Breast (tissue), 4 donors: Measurements from ENCODE around the gene SLC35E3.

- PRO-cap, 3 experiments = no peak in any of the 3 experiments
- RRBS = no CpG with 5 or more reads among the region's 4 CpGs
Observed at GRCh38 chr12:66849667-66850172, 170.8 kb upstream of the GRIP1 start.

GRCh38 chr12:67268231-67268991 lies 747 bp upstream of the CAND1 start:
- PRO-cap, 3 experiments = peak in 3 of 3 experiments; most common plus-strand start chr12:67268913 (in 3); most common minus-strand start chr12:67268782 (in 3)
- RRBS = no CpG with 5 or more reads among the region's 25 CpGs

GRCh38 chr12:67269074-67269198 lies 222 bp upstream of the CAND1 start:
- PRO-cap, 3 experiments = peak in 3 of 3 experiments; most common minus-strand start chr12:67269143 (in 2)
- RRBS = no CpG with 5 or more reads among the region's 6 CpGs

DNA sequence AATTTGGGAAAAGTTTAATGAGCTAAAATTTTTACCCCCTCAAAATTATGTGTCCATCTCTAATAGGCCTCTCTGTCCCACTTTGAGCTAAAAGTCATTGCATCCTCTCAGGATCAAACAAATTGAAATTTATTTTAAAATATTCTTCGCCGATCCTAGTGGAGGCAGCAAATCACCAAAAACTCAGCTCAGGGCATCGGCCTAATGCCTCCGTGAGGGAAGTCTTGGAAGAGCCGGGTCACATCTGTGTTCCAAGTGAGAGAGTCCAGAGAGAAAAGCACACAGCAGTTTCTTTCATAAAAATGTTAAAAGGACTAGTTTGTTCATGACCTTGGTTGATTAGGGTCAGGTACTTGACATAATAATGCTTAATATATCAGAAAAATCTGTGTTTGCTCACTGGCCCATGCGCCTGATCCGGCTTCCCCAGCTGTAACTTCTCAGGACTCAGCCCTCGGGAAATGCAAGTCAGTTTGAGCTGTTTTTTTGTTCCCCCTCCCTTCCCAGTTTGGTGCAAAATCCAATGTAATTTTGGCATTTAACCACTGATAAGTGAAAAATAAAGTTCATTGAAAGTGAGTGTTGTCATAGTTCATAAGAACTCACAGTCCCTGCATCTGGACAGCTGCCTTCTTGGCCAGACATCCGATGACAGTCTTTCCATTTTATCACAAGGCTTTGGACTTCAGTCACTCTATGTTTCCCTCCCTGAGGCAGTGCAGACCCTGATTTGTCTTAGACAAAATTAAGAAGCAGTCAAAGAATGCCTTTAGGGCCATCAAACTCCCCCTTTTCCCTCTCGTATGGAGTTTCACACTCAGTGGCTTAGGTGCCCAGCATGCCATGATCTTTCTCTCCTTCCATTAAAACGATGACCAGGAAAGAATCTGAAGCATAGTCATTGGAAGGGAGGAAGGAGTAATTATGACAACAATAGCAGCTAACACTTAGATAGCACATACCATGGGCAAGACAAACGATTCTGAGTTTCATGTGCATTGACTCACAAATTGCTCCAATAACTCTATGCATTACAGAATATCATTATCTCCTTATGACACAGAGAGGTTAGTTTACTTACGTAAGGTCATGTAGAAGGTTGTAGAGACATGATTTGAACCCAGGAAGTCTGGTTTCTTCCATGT lies 161.8 kb downstream of the CAND1 start:
- PRO-cap, 3 experiments = no peak in any of the 3 experiments
- RRBS = no CpG with 5 or more reads among the region's 13 CpGs

DNA sequence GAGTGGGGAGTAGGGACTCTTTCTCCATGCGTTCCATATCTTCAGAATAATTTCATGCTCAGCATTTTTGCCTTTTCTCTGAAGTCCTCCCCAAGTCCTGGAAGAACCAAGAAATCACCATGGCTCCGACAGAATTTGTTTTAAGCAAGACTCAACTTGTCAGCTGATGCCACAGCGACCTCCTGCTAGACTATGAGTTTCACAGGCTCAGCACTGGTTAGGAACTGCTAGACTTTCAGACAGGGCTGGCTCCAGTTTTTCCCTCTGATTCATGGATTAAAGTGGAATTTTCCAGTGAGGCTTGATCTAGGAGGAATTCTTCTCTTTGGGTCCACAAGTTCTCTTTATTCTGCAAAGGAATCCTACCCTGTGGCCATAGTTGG lies 189.1 kb downstream of the CAND1 start:
- PRO-cap, 3 experiments = no peak in any of the 3 experiments
- RRBS = no CpG with 5 or more reads among the region's 3 CpGs

DNA sequence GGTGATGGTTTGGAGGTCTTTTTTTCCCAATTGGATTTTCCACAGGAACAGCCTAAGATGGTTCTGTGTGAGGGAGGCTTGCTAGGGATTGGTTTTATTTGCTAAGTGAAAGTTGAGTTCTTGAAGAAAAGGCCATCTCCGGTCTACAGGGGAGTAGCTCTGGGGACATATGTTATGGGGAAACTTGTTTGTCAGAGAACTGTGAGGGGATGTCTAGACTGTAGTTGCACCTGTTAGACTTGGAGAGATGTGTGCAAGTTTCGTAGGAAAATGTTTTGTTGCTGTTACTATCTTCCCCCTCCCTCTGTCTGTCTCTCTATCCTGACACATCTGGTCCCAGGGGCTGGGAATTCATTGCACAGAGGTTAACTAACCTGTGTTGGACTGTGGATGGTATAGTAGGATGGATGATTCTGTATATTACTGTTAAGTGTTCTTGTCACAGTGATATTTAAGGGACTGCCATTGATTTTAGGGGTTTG lies 2.3 kb downstream of the DYRK2 start:
- PRO-cap, 3 experiments = no peak in any of the 3 experiments
- RRBS = no CpG with 5 or more reads among the region's 2 CpGs

- PRO-cap, 3 experiments = no peak in any of the 3 experiments
- RRBS = no CpG with 5 or more reads among the region's 11 CpGs
Observed at GRCh38 chr12:67792098-67792448, 143.5 kb downstream of the DYRK2 start.

DNA sequence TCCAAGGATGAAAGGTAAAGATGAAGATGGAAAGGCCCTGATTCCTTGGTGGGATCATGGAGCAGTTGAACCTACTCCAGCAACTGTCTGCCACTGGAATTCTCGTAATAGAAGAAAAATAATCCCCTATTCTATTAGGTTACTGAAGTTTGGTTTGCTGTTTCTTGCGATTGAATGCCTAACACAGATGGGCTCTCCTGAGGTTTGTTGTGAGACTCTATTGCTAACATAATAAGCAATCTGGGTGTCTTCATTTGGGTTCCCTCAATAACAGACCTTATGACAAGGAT lies 193.3 kb downstream of the IFNG start:
- PRO-cap, 3 experiments = no peak in any of the 3 experiments
- RRBS = no CpG with 5 or more reads among the region's 2 CpGs

- PRO-cap, 3 experiments = no peak in any of the 3 experiments
- RRBS = no CpG with 5 or more reads among the region's 5 CpGs
Observed at GRCh38 chr12:67989207-67989749, 170.3 kb downstream of the IFNG start.

GRCh38 chr12:68042098-68042773 lies 117.3 kb downstream of the IFNG start:
- PRO-cap, 3 experiments = no peak in any of the 3 experiments
- RRBS = no CpG with 5 or more reads among the region's 6 CpGs

DNA sequence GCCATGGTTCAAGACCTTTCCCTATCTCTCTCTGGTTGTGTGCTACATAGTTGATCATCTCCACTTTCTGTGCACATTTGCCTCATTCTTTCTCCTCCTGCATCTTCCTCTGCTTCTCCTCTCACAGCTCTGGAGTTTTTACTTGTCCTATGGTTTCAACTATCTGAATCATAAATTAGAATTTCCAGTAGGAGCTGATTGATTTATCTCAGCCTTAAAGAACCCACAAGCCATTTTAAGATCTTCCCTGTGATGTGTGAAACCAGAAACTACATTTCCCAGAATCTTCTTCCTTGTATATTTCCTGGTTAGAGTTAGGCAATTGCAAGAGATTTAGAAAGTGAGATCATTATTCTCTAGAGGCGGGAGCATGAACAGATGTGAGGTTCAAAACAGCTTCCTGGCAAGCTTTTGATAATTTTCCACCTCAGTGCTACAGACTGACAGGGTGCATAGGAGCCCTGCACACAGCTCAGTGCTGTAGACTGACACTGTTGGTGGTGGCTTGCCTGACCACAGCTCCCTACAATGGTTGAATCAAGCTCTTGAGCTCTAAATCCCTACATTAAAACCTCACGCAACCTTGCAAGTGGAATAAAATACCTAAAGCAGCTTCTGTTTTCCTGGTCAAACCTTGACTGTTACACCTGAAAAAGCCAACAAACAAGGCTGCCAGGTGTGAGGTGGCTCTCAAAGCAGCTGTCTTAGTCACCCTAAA lies 21.4 kb upstream of the IFNG start:
- PRO-cap, 3 experiments = no peak in any of the 3 experiments
- RRBS = no CpG with 5 or more reads among the region's 2 CpGs

DNA sequence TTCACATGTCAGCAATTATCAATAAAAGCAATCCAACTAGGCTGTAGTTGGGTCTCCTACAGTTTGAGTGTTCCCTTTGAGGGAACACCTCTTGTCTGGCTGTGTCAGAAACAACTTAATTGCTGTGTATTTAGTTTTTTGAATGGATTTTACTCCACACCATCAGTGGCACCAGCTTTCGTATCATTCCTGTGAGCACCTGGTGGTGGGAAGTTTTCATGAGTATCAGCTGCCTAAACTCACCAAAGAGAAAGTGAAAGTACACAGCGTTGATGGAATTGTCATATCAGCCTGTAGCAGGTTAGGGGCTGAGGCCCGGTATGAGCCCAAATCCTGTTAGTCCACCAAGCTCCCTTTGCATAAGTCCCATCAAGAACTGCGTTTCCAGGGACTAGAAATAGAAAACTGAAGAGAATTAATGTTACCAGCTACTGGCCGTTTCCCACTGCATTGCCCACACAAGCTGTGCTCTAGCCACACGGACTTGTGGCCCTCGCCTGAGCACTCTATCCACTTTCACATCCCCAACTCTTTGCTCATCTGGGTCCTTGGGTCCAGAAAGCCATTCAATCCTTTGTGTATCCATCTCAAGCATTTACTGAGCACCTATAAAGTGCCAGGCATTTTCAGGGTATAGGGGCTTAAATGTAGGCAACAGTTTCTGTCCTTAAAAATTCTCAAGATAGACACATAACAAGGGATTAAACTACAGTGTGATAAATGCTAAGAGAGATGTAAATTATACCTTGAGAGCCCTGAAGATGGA lies 11.1 kb upstream of the IL26 start:
- PRO-cap, 3 experiments = no peak in any of the 3 experiments
- RRBS = no CpG with 5 or more reads among the region's 7 CpGs

DNA sequence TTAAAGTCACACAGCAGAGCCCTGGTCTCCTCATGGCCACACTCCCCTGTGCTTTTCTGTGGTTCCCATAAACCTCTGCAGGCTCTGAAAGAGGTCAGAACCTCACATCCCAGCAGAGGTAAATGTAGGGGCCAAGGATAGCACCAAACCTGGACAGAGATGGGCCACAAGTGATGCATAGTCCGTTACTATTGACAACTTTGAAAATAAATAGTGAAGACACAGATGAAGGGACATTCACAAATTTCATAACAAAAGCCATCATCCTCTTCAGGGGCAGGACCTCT lies 35.6 kb upstream of the MDM1 start:
- PRO-cap, 3 experiments = no peak in any of the 3 experiments
- RRBS = no CpG with 5 or more reads among the region's 1 CpG

DNA sequence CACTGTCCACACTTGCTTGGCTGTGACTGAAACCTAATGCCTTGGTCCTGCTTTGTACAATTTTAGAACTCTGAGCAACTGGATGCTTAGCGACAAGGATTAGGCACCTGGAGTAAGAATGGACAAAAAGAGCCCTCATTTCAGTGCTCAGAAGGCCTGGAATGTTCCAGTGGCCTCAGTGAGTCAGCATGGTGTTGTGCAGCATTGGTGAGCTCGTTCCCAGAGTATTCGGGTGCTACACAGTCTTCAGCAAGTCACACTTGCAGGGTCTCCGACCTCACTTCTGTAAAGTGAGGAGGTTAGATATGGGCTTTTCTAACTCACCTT lies 107.9 kb upstream of the MDM1 start:
- PRO-cap, 3 experiments = no peak in any of the 3 experiments
- RRBS = no CpG with 5 or more reads among the region's 4 CpGs

DNA sequence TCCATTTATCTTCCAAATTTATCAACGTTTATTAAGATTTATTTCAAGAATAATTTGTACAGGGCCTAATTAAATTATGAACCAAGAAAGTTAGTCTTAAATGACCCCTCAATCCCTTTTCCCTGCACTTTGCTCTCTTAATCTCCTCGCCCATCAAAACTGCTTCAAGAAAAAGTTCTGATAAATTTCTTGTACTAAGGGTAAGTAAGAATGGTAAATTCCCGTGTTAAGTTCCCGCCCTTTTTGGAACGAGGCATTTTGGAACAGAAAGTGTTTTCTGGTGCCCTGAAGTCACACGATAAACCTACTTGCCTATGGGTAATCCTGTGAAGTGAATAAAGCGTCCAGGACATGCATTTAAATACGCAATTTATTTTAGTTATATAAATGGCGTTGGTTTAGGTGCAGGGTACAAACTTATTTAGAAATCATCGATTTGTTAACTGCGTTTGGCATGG lies 820 bp upstream of the RAP1B start:
- PRO-cap, 3 experiments = no peak in any of the 3 experiments
- RRBS = no CpG with 5 or more reads among the region's 11 CpGs

DNA sequence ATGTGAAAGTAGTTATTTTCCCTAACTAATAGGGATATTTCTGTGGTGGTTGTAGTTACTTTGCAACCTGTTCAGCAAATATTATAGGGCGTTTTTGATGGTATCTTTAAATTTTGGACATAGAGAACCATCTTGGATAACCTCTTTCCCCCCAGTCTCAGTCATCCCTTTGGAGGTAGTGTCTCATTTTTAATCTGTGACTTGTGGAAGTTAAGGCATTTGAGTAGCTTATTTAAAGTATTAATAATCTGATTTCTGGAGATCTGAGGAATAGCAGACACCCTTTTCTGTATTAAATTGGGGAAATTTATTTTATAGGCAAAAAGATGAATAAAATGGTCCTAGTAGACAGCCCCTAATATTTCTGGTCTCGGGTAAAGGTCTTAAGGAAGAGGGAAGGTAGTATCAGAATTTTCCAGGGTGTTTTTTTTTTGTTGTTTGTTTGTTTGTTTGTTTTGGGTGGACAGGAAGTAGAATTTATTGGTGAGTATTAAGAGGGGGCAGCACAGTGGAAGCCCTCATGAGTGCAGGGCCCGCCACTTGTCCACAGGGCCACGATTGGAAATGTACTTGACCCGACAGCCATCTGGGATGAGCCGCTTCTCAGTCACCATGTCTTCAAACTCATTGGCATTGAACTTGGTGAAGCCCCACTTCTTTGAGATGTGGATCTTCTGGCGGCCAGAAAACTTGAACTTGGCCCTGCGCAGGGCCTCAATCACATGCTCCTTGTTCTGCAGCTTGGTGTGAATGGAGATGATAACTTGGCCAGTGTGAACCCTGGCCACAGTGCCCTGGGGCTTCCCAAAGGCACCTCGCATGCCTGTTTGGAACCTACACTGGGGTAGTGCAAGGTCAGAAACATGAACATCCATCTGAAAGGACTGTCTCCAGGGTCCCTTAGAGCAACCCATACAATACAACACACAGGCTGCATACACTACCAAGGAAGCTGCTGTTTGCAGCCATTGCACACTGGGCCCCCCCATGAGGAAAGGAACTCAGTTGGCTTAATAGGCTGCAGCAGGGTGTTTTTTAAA lies 16.0 kb downstream of the RAP1B start:
- PRO-cap, 3 experiments = no peak in any of the 3 experiments
- RRBS = no CpG with 5 or more reads among the region's 9 CpGs

DNA sequence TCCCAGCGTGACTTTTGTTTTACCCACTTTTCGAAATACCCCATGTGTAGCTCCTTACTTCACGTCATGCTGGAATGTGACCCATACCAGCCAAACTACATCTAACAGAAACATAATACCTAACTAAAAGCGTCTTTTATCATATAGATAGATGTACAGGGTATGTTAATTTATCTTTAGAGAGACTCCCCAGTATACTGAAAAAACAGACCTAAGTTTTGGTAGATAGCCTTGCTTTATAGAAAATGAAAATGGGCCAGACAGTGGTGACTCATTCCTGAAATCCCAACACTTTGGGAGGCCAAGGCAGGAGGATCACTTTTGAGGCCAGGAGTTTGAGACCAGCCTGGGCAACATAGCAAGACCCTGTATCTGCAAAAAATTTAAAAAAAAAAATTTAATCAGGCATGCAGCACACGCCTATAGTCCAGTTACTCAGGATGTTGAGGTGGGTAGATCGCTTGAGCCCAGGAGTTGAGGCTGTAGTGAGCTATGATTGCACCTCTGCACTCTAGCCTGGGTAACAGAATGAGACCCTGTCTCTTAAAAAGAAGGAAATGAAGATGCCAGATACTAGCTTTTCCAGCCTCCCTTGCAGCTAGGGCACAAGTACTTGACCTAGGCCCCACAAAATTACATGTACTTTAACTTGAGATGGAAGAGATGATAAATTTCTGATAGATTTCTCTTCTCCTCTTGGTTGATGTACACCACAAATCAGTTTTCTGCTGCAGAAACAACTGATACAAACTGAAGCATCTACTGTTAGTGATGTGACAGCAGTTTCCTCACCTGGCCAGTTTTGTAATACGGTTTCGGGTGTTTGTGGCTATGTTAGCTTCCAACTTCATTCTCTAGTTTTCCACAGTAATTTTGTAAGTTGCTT lies 17.1 kb downstream of the RAP1B start:
- PRO-cap, 3 experiments = no peak in any of the 3 experiments
- RRBS = no CpG with 5 or more reads among the region's 8 CpGs

- PRO-cap, 3 experiments = no peak in any of the 3 experiments
- RRBS = no CpG with 5 or more reads among the region's 3 CpGs
Observed at GRCh38 chr12:68636109-68636713, 25.5 kb downstream of the RAP1B start.

- PRO-cap, 3 experiments = no peak in any of the 3 experiments
- RRBS = no CpG with 5 or more reads among the region's 7 CpGs
Observed at GRCh38 chr12:68648533-68649093, 37.9 kb downstream of the RAP1B start.

DNA sequence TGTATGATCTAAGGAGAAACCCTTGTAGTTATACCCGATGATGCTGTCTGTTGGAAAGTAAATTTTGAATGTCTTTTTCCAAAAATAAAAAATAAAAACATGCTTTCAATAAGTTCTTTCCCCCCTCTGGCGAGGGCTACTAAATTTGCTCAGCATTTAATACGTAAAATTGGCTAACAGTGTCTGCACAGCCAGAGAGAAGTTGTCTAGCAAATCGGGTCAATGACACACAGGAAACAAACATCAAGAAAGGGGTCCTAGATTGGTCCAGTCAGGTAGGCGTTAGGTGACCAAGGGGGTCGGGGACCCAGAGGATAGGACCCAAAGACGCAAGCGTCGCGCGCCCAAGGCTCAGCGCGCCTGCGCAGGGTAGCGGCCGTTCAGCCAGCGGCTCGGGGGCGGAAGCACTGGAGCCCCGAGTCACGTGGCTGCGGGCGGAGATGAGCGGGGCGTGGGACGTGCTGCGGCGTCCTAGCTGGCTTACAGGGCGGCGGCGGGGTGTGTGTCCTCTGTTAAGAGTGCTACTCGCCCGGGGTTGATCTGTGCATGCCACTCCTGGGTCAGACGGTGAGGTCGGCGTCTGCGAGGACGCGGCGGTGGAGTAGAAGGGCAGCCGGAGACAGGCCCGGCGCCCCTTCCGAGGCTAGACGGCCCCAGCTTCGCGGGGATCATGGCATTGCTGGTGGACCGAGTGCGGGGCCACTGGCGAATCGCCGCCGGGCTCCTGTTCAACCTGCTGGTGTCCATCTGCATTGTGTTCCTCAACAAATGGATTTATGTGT lies at the start of gene SLC35E3:
SLC35E3 (plus strand) TSS at position 469 of the 782 bp plus-strand sequence.
- PRO-cap, 3 experiments = peak in 3 of 3 experiments; most common plus-strand start position 437 of the sequence (in 2); most common minus-strand start position 362 of the sequence (in 3)
- RRBS = 1% methylated on average over 17 of the region's 53 CpGs